Colon Carcinoma Metastatic in the Lung (tissue), 2 donors: ENCODE measurements around the genes SUSD6, MED6 and PCNX1.

GRCh38 chr14:68825702-68826312, 32.9 kb upstream of the ZFP36L1 start:
- PRO-cap, 2 experiments: no peak in any of the 2 experiments

DNA sequence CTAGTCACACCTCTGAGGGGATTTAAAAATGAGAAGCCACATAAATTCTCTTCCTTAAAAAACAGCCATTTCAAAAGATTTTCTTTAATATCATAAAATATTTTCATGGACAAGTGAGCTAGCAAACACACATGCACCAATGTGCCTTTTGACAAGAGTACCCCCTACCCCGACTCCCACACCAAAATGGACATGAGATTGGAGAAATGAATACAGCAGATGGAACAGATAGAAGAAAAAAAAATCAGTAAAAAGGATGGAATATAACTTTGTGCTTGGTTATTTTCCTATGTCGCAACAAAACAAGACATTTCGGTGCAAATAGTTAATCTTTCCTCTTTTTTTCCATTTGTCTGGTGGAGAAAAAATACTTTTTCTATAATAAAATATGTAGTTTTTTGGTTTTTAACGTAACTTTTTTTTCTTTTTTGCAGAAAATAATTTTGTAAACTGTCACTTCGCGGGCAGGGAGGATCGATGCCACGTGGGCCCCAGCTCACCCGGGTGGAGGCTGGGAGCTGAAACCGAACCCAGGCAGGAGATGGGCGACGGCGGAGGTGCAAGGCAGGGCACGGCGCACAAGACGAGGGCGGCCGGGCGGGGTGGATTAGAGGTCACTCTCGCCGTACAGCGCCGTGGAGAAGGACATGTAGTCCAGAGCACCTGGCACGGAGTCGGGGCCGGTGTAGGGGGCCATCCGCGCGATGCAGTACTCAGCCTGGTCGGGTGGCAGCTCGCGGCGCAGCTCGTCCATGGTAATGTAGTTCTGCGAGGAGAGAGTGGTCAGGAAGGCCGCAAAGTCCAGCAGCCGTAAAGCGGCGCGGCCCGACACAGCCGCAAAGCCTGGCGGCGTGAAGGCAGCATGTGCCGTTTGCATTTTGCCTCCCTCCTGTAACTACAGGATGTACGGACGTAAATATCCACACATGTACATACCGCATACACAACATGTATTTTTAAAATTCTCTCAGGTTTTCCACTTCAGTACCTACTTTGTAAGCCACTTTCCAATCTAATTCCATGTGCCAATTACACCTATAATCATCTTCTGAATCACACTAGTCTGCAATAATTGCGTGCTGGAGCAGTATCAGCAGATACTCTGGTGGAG, 81.7 kb upstream of the ZFP36L1 start:
- PRO-cap, 2 experiments: no peak in any of the 2 experiments

DNA sequence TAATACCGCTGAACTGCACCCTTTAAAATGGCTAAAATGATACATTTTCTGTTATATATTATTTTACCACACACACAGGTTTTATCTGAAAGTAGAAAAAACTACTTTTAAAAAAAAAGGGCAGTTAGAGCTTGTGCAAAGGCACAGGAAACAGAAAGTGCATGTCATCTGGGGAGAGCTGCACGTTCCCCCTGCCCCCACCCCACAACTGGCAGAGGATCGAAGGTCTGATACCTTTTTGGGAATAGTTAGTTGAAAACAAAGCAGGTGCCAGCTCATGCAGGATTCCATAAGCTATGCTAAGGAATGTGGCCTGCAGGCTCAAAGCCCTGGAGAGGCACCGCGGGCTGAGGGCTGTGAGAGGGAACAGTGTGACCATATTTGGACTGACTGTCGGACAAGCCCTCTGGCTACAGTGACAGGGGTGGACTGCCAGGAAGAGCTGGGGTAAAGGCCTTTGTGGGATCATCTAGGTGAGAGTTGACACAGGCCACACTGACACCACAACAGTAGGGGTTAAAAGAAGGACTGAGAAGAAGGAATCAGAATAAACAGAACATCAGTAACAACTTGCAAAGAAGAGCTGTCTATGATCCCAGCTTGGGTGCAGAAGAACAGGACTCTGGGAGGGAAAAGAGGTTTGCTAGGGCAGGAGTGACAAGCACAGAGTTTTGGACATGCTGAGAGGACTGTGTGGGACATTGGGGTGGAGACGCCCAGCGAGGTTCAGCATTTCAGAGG, 54.7 kb downstream of the ACTN1 start:
- PRO-cap, 2 experiments: no peak in any of the 2 experiments

DNA sequence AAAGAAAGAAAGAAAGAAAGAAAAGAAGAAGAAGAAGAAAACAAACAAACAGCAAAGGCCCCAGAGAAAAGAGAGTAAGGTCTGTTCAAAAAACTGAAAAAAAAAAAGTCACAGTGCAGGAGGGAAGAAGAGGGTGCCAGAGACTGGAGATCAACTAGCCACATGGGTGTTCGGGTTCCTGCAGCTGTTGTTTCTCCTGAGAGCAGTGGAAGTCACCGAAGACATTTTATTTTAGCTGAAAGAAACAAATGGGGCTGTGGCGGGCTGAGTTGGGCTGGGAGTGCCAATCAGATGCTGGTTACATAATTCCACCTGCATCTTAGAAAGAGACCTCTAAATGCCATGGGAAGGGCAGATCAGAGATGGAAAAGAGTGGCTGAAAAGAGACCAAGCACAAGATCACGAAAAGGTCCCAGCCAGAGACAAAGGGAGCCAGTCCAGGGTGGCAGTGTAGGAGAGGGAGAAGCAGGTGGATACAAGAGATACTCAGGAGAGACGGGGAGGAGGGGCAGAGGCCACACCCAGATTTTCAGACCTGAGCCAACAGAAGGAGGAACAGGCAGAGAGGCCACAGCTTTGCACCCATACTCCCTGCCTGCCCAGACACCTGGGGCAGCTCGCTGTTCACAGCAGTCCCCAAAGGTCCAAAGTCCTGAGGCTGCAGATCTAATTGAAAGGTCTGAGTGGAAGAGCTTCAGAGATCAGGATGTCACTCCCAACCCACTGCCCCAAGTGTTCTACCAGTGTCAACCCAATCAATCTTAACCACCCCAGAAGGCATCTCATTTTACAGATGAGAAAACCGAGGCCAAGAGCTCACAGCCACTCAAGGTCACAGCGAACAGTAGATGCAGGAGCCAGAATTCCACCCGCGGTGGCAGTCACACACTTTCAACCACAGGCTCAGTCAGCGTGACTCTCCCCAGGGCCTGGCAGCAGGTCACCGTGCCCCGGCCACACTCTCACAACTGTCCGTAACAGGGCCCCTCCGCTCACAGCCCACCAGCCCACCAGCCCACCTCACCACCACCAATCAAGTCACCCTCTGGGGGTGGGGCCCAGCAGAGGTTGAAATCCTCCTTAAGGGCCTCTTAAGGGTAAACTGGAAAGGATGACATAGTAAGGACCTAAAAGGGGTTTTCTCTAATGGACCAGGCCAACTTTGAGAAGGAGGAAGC, 33.5 kb downstream of the ACTN1 start:
- PRO-cap, 2 experiments: no peak in any of the 2 experiments

DNA sequence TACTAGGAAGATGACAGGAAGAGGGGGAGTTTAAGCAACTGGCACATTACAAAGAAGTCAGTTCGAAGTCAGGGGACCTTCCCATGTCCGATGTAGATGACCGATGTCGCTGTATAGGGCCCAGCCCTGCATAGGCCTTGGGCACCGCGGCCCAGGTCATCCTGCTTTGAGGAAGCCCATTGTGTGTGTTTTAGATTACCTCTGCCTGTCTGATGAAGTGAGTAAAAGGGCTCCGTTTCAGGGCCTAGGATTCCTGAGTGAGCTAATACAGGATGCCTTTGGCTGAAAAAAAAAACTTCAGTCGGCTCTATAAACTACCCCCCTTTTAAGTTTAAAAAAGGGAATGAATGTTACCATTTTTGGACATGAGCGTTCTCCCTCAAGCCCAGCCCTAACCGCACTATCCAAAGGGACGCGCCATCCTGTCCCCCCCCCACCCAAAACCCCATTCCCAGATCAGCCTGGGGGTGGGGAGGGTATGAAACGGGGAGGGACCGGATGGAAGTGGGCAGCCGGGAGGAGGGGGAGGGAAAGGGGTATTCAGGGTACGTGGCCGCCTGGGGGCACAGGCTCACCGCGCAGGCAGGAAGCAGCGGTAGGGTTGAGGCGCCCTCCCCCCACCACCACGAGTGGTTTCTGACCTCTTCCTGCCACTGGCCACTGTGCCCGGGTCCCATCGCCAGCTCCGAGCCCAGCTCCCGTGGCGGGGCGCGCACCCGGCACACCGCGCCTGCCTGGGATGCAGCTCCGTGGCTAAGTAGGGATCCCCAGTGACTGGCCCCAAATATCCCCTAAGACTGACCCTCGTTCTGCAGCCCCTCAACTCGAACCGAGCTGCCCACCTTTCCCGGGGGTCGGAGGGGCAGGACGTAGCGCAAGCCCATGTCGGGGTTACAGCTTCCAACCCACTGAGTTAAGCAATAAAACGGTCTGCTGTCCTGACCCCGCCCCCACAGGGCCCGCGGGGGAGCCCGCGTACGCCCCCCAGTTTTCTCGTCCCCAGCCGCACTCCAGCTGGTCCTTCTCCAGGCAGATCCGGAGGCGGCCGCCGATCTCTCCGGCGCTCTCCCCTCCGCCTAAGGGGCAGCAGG, 1.4 kb downstream of the ACTN1 start:
- PRO-cap, 2 experiments: peak in 2 of 2 experiments; most common plus-strand start position 653 of the sequence (in 2); most common minus-strand start position 399 of the sequence (in 1)

DNA sequence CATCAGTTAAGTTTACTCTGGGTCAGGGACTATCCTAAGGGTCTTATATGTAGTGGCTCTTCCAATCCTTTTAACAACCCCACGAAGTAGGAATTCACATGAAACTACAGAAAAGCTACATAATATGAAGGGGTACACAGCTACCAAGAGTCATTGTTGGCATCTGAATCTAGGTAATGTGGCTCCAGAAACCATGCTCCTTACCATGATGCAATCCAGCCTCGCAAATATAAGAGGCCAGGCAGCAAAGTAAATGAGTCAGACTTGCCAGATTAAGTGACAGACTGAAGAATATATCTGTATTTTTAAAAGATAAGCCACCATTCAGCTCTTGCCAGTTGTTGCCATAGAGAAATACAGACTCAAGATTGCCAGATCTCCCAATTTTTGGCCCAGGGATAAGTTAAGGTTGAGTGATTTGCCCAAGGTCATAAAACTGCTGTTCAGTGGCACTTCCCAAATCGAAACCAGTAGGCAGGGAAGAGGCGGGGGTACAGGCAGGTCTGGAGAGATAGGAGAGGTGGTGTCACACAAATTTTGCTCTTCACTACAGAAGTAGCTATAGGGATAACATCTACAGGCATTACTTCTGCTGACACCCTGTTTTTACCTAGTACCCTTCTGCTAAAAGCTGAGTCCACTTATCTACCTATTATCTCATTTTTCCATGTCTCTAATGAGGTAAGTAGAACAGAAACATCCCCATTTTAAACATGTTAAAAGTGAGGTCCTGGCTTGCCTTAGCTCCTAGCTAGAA, 19.7 kb downstream of the DCAF5 start:
- PRO-cap, 2 experiments: no peak in any of the 2 experiments

DNA sequence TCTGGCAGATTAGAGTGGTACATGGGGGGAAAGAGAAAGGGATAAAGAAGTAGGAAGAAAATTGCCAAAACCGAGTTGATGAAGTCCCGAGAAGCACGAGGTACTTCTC, 769 bp upstream of the DCAF5 start:
- PRO-cap, 2 experiments: no peak in any of the 2 experiments

DNA sequence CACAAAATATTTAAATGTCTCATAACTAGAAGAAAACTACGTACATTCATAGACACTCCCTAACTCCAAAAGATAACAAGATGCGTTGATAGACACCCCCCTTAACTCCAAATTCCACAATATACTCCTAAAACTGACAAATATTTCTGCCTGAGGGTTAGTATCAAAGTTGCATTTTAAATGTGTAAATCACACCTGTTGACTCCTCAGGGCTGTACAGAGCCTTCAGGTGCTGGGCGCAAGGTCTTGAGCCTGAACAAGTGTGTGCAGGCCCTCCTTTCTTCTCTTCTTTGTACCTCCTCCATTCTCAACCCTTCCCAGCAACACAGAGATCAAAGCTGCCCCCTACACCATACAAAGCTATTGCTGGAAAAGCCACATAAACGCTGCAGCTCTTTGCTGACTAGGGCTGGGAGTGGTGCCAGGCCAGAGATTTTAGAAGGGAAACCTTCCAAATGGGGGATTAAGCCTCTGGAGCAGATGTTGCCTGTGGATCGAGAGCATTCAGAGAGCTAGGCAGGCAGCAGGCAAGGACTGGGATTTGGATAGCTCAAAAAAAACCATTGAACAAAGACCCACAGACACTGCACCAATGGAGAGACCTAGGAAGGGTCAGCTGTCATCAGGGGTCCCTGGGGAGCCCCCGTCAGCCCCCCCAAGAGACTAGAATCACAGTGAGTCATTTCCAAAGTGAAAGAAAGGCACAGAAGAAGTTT, 18.4 kb upstream of the CCDC177 start:
- PRO-cap, 2 experiments: no peak in any of the 2 experiments

GRCh38 chr14:69611501-69612428, at the start of gene SUSD6:
TSS of gene SUSD6 (plus strand) at chr14:69611596.
- PRO-cap, 2 experiments: peak in 2 of 2 experiments; most common plus-strand start chr14:69611596 (in 2); most common minus-strand start chr14:69612176 (in 1)

DNA sequence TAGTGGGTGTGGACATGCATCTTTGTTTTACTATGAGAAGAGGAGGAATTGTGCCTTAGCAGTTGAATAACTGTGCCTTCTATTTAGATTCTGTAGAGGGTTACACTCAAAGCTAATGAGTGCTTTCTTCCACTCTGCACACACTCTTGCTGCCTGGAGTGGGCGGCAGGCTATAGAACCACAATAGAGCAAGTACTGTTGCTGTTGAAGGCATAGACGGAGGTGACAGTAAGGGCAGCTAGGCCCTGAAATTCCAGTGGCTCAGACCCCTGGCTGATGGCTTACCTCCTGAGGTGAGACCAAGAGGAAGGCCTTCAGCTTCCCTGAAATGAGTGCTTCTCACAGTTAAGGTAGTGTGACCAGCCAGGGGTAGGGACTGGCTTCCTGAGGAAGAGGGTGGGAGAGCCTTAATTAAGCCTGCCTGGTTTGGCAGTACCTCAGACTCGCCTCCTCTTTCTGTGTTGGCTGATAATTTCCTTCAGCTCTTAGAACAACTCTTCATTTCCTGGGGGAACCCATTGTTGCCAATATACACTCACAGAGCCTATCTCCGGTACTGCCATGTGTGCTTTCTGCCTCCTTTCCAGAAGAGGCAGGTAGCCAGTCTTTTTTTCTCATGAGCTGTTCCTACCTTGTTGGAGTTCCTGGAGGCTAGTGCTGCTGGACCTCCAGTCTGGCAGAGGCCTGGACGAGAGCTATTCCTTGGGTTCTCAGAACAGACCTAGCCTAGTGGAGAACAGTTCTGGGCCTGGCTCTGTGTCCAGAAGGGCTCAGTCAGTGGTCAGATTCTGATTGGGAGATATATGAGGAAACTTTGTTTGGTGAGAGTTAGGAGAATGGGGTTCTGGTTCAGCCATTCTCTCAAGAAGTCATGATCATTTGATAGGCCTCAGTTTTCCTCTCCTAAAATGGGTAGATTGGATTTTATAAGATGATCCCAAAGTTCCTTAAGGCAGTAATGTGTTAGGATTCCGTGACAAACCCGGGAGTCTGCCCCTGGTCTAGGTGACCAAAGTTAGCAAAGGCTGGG, 25.0 kb downstream of the SUSD6 start:
- PRO-cap, 2 experiments: no peak in any of the 2 experiments

DNA sequence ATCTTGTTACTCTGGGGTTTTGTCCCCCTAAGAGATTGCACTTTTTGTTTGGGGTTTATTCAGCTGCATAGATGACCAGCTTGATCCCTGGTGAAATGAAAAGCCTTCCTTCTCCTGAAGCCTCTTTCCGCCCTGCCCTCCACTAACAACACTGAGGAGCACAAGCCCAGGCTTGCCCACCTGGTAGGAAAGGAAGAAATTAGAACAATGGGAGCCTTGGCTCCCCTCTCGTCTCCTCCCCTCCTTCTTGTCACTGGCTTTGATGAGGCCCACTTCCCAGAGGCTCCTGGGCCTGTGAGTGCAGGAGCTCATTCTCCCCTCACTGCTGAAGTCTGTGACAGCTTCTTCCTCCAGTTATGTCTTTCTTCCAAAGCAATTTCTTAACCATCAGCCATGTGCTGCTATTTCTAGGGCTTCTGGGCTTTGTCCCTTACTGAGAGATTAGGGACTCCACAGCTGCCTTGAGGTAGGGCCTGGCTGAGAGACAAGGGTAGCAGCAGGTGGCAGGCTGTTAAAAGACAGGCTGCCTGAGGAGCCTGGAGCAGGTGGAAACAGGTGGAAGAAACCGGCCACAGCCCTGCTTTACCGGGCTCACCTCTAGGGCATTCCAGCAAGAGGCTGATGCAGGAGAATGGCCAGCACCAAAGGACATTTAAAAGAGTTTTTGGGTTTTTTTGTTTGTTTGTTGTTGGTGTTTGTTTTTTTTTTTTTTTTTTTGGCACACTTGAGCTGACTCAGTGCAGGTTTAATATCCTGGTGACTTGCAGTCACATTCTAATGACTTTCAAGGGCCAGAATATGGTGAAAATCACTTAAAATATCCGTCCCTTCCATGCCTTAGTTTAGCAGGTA, 53.6 kb upstream of the SRSF5 start:
- PRO-cap, 2 experiments: no peak in any of the 2 experiments

- PRO-cap, 2 experiments: no peak in any of the 2 experiments
These were observed 24.4 kb upstream of the ADAM20 start for GRCh38 chr14:70559011-70559763.

DNA sequence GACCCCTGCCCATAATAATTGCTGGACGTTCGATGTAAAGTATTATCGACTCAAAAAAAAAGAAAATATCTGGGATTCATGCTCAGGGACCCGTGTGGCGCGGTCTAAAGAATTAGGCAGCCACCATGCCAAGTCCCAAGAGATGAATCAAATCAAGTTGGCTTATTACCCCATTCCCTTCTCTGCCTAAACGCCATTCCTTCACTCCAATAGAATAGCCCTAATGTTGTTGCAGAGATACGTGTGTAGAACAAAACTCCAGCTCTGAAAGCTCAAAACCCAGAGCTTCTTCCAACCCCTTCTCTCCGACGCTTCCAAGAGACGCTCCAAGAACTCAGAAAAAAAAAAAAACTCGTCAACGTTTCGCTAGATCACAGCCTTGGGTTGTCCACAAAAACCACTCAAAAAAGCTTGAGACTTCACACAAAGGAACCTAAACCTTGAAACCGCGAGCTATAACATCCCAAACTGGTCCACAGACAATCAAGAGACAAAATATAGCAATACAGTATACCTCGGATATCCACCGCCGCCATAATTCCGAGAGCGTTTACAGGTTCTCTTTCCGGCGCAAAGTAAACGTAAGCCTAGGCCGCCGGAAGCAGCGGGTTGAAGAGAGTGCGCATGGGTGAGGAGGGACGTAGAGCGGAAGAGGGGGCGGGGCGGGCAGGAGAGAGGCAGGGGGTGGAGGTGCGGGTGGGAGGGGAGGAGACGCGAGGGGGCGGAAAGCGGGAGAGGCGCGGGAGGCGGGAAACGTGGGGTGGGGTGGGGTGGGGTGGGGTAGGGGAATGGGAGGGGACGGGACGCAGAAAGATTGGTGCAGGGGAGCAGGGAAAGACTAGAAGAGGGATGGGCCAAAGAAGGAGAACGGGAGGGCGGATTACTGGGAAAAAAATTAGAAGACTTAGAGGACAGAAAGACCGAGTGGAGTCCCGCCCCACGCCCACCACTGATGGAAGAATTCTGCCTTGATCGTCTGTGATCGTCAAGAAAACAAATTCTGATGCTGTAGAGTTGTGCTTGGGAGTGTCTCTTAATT, at the start of gene MED6:
Gene MED6 (minus strand): TSS at position 554 of the 1,039 bp plus-strand sequence.
- PRO-cap, 2 experiments: peak in 2 of 2 experiments; most common plus-strand start position 651 of the sequence (in 1); most common minus-strand start position 552 of the sequence (in 2)

GRCh38 chr14:70643307-70644370, 1.9 kb downstream of the TTC9 start:
- PRO-cap, 2 experiments: no peak in any of the 2 experiments

- PRO-cap, 2 experiments: no peak in any of the 2 experiments
These were observed 79.0 kb downstream of the MAP3K9 start for GRCh38 chr14:70730159-70730768.

- PRO-cap, 2 experiments: no peak in any of the 2 experiments
These were observed 8.2 kb upstream of the MAP3K9 start for GRCh38 chr14:70817548-70817902.

GRCh38 chr14:70907034-70908121, at the start of gene PCNX1:
TSS of gene PCNX1 (plus strand) at chr14:70907459.
- PRO-cap, 2 experiments: peak in 2 of 2 experiments; most common plus-strand start chr14:70907568 (in 1); most common minus-strand start chr14:70907295 (in 1)

GRCh38 chr14:70919467-70920333, 12.4 kb downstream of the PCNX1 start:
- PRO-cap, 2 experiments: no peak in any of the 2 experiments

DNA sequence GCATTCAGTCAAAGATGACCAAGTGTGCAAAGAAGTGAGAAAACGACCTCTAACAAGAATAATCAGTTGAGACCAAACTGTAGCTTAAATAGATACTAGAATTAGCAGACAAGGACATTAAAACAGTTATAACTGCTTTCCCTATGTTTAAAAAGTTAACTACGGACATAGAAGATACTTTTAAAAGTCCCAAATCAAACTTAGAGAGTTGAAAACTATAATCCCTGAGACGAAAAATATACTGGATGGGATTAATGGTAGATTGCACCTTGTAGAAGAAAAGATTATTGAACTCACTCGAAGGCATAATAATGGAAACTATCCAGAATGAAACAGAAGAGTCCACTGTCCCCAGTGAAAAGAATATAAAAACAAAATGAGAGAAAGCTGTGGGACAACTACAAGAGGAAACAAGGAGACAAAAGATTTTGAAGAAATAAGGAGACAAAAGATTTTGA, 107.1 kb downstream of the PCNX1 start:
- PRO-cap, 2 experiments: no peak in any of the 2 experiments

GRCh38 chr14:71529773-71530378, 209.6 kb downstream of the SIPA1L1 start:
- PRO-cap, 2 experiments: no peak in any of the 2 experiments